A375 (cell line): Measurements from ENCODE around the genes SPATA12 and DNASE1L3.

- RAMPAGE, long total RNA: no peak
These were observed 9.5 kb upstream of the TASOR start for GRCh38 chr3:56692482-56692977.

DNA sequence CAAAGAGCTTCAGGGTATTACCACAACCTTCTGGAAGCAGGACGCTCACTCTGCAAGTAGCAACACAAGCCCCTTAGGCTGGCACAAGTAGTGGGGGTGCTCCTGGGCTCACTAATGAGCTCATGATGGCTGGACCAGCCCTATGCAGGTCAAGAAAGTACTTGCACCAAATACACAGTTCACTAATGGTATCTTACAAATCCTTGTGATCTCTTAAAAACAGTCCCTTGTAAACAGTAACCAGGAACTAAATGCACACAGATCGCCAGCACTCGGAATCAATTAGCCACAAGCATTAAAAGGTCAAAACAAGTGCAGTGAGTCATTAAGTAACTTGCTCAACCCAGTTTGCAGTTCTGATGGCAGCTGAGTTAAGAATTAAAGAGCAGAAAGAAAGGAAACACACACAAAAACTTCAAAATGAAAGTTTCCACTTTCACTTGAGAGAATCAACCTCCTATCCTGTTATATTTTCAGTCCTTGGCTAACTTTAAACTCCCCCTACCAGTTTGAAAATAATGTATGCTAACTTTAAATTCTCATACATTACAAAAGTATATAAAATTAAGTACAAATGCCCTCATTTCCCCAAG, 43.2 kb downstream of the ARHGEF3 start:
- RAMPAGE, long total RNA: no peak

DNA sequence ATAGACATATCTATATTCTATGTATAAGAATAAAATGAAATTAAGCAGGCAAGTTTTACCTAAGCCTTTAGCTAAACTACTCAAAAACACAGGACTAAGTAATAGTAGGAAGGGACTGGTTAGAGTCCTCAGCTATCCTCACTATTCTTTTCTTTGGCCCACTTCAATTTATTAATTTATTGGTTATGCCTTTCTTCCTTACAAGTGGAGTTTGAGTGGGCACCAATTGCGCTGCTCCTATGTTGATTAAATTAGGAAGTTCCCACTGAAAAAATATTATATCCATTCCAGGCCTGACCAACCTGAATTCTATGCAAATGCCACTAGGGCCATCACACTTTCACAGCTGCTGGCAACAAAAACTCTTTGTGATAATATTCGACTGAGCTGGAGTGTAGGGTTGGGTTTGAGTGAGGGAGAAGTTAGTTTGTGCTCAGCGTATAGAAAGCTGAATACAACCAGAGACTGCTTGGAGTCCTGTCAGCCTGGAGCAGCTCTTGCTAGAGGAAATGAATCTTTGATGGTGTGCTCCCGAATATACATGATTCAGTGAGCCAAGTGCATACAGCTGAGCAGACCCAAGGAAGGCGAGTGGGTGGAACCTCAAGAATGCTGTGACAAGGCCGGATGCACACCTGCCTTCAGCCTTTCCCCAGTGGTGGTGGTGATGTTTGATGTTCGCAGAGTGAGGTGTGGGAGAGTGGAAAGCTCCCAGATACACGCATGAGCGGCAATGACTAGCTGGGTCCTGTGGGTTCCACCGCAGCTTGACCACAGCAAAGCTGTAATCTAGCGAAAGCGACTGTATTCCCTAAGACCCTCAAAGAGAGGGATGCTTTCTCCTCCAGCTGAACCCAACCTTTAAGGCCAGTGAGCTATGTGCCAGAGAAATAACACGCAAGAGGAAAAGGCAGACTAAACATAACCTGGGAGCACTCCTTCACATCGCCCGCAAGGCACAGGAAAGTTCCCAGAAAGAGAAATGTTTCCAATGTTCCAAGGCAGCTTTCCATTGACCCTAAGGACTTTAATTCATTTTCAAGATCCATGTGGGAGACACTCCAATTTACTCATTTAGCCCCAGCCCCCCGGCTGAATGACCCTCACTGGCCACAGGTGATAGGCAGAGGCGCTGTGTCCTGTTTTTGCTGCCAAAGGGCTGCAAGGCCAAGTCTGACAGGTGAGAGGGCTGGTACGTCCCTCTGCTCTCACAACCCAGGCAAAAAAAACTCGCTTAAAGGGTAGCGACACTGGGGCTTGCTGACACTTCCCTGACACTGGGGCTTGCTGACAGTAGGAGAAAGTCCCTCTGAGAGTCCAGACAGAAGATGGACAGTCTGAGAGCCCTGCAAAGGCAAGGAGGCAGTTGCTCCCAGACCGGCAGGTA, 1.2 kb downstream of the ARHGEF3 start:
- RAMPAGE, long total RNA: no peak

DNA sequence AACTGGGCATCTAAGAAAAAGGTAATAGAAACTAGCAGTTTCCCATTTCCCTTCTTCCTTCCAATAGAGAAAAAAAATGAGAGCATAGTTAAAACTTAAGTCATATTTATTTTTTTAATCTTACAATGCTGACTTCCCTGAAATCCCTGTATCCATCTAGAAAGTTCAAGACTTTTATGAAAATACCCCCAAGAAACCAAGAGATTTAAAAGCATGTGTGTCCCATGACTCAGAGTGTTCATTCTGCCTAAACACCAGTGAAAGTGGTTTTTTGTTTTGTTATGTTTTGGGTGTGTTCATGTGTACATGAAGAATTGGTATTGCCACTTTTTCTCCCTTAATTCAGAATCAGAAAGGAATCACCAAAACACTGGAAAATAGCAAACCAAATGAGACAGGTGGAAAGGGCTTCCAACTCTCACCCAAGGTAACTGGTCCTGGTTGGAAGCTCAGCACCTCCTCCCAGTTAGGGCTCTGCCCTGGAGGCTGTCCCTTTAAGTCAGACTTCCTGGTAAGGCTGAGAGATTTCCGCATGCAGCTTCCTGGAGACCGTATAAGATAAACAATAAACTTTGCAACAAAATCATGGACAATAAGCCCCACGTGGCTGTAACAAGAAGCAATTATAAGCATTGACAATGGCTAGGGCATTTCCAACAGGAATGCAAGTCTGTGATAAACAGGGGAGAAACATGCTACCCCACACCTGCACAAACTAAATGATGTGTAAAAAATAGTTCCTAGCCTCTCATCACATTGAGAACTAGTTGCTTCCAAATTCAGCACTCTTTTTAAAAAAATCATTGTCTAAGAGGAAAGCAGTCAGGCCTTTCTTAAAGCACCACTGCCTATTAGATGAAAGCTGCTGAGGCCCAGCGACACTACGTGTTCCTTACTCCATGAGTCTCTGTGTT, 122.0 kb upstream of the ARHGEF3 start:
- RAMPAGE, long total RNA: no peak

DNA sequence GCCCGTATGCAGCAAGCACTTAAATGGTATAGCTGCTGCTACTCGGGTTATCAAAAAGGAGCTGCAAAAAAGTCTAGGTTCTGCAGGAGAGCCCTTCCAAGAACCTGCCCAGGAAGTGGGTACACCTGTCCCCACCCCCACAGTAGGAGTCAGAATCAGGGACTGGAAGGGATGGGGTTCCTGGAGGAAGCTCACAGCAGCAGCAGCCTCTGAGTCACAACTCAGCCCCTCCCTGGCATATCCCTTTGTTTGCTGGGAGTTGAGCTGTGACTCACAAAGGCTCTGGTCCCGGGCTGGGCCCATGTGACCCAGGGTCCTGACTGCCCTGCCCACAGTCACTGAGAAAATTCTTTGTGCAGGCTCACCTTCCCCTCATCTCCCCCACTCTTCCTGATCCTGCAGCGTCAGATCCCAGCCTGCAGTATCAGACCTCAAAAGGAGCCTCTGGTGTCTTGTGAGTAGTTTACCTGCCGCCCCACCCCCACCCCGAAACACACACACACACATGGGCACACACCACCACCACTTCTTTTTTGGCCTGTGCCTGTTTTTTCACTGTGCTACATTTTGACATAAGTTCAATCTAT, at the start of gene SPATA12:
TSS of gene SPATA12 (plus strand) at position 332 of the 587 bp plus-strand sequence.
- RAMPAGE, long total RNA: no peak

DNA sequence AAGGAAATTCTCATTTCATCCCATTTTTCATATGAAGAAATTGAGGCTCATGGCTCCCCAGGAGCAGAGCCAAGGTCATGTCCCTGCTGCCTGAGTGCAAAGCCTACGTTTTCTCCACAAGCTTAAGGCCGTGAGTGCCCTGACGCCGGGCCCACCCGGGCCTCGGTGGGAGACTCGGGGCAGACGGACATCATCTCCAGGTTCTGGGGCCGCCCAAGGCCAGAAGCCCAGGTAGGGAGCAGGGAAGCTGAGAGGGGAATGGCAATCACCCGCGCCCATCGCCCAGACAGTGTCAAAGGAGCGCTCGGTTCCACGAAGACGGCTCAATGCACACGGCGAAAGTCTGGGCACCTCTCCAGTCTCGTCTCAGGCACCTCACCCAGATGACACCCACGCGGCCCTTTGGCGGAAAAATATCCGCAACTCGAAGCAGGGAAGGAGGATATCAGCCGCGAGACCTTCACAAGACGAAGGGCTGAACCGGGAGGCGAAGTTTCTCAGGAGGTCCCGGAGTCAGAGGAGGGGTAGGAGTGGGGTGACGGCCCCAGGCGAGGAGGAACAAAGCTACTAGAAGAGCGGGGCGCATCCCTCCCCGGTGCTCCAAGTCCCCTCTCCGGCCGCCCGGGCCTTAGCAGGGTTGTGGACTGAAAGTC, 940 bp downstream of the IL17RD start:
- RAMPAGE, long total RNA: no peak

DNA sequence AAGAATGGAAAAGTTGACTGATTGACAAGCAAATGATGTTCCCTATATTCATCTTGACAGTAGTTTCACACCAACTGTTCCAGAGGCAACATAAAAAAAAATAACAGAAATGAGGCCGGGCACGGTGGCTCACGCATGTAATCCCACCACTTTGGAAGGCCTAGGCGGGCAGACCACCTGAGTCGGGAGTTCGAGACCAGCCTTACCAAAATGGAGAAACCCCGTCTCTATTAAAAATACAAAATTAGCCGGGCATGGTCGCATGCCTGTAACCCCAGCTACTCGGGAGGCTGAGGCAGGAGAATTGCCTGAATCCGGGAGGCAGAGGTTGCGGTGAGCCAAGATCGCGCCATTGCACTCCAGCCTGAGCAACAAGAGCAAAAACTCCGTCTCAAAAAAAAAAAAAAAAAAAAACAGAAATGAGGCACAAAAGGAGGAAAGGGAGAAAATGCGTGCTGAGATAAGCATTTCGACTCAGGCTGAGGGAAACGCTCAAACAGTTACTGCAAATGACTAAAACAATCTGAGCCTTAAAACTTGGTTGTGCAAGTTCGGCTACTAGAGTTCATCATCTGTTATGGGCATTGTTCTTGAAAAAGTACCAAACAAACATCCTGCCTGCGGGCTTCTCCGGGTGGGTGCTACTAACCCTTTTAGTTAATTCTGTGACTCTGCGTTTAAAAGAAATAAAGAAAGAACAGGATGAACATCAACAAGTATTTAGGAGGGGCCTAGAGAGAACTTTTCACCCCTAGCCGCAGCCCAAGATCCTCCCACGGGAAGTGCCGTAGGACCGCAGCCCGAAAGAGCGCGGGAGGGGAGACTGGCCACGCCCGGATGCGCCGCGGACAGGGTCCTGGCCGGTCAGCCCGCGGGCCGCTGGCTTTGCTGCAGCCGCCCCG, 789 bp downstream of the DENND6A start:
- RAMPAGE, long total RNA: no peak

DNA sequence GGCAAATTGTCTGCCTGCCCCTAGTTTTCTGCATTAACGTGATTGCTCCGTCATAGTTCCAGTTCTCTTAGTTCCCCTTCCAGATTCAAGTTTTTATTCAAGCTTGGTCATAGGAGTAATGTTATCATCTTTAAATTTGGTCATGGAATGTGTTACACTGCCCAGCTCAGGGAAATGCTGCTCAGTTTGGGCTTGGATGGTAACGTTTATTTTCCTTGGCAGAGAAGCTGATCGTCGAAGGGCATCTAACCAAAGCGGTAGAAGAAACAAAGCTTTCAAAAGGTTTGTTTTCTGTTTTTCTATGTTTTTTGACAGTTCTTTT, 118.4 kb upstream of the FLNB start:
- RAMPAGE, long total RNA: no peak

GRCh38 chr3:57974670-57975511, 33.3 kb upstream of the FLNB start:
- RAMPAGE, long total RNA: no peak

DNA sequence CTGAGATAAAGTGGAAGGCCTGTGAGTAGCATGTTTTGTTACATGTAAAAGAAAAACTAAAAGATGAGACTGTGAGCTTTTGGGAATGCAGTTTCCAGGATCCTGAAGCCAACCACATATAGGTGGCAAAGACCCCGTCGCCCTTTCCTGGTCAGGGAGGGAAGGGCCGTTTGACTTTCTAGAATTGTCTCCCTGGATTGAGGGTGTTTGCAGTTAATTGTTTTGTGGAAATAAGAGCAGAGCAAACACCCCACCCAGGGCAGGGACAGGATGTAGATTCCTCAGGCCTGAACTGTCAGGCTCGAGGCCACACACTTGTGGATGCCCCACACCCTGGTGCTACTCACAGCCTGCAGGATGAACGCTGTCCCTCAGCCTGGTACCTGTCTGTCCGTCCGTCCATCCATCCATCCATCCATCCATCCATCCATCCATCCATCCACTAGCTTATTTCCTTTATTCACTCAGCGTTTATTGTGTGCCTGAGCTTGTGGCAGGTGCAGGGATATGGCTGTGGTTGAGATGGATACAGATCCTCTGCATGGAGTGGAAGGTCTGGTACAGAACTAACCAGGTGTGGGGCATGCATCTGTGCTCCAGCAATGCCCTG, 29.9 kb upstream of the FLNB start:
- RAMPAGE, long total RNA: no peak

GRCh38 chr3:58025848-58026642, 17.8 kb downstream of the FLNB start:
- RAMPAGE, long total RNA: no peak

GRCh38 chr3:58051235-58052154, 43.3 kb downstream of the FLNB start:
- RAMPAGE, long total RNA: no peak

DNA sequence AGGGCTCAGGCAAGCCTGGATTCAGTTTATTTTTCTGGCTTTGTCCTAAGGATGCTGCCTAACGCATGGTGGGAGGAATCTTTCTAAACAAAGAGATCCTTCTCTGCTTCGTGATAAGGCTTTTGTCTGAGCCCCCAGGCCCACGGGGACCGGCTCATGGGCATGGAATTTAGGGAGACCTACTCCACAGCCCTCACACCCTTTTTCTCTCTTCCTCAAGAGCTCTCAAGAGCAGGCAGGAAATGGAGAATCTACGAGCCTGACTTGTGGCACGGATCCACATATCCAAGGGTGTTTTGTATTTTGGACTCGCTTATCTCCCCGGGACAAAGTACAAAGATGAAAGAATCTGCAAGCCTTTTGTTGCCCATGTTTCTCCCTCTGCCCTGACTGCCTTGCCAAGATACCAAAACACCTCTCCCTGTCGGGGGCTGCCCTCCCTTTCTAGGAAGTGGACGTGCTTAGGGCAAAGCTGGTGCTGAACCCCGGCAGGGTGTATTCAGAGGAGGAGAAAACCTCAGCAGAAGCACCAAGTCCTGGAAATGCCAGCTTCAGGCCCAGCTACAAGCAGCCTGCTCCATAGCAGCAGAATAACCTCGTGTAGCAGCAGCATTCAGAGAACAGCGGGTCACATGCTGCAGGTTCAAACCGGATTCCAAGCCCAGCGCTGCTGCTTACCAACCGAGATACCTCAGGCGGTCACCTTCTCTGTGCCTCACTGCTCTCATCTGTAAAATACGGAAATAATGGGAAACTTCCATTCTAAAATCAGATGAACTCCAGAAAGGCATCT, 35.3 kb downstream of the DNASE1L3 start:
- RAMPAGE, long total RNA: no peak

DNA sequence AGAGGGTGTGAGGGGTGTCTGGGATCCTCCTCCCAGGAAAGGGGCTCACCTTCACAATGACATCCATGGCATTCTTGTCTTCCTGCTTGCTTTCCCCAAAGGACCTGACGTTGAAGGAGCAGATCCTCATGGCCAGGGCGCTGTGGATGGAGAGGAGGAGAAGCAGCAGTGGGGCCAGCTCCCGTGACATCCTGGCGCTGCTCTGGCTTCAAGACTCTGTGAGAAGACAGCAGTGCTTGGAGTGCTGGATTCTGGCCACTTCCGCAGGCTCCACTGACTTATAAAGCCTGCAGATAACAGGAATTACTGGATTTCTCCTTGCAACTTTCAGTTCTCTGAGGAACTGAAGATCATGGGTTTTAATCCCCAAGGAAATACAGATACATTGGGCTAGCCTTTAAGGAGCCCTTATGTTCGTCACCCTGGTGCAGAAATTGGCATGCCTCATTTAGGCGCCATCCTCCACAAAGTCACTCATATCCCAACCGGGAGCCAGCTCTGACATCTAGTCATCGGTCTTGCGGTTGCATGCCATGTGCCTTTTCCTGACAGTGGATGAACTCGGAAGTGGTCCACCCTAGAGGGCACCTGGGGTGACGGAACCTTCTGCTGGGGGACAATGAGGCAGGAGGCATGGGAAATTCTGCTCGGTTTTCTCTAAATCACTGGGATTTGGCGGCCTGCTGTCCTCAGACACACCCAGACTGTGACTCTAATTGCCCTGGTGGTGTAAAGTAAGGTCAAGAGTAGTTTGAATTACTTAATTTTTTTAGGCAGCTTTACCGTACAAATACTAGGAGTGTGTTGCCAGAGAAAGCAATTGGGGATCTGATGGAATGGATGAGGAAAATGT, at the start of gene DNASE1L3:
TSS of gene DNASE1L3 (minus strand) at position 256 of the 853 bp plus-strand sequence.
- RAMPAGE, long total RNA: no peak

DNA sequence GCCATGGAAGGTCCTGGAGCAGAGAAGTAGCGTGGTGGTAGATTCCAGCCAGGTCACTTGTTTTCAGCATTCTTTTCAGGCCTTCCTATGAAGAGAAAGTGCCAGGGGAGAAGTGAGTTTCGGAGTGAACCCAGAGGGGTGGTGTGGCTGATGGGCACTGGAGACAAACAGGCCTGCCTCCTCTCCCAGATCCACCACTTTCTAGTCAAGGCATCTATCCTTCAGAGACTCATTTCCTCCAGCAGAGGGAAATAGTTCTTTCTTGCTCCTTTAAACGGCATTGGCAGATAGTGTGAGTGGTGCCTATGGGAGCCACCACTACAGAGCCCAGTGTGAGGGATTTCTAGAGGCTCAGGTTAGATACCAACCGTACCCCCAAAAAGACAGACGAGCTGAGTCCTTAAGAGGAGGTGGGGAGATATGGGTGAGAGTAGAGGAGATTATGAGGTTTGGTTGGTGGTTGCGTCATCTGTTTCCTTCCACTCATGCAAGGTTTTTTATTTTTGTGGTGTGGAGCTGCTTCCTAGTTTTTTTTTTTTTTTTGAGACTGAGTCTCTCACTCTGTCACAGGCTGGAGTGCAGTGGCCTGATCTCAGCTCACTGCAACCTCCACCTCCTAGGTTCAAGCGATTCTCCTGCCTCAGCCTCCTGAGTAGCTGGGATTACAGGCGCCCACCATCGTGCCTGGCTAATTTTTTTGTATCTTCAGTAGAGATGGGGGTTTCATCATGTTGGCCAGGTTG, 21.4 kb downstream of the PXK start:
- RAMPAGE, long total RNA: no peak

DNA sequence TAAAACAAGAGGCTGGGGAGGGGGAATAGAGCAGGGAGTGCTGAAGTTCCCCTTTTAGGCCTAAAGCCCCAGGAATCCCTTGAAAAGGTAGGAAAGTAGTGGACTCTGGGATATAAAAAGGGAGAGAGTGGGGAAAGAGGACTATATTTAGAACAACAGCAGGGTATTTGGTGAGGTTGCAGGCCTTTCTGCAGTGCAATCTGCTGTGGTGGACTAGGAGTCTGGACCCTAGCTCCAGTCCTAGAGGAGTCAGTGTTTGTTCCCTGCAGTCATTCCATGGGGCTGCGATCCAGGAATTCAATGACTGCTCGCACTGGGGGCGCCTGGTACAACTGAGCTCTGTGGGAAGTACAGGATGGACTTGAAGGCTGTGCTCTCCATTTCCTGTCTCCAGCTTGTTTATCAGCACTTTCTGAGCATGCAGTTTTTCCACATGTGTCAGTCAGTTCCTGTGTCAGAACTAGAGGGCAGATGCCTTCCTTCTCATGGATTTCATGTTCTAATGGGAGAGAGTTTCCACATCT, 46.8 kb downstream of the PDHB start:
- RAMPAGE, long total RNA: no peak

DNA sequence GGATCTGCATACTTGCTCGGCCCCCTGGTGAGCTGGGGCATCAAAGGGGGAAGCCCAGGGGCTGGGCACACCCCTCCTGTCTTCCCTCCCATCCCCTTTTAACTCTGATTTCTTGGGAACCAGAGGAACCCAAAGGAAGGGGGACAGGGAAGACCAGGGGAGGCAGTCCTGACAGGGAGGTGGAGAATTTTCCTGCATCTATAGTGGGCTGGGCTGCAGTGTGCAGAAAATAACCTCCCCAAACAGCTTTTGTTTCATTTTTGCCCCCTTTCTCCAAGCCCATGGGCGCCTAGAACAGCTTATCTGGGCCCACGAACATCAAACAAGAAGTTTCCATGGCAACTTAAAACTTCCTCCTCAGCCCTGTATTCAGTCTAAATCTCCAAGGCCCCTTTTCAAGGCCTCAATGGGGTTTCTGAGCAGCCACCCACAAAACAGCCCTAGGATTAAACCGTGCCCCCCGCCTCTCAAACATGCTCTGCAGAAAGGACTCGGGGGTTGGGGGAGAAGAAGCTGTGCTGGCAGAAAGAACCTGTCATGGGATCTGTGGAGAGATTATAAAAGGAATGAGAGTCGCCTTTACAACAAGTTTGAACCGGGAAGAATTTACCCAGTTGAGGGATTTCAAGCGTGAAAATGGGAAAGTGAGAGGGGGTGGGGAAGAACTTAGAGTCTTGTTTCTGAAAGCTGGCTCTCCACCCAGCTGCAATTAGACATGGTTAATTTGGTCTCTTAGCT, 4.1 kb upstream of the FAM107A start:
- RAMPAGE, long total RNA: no peak

DNA sequence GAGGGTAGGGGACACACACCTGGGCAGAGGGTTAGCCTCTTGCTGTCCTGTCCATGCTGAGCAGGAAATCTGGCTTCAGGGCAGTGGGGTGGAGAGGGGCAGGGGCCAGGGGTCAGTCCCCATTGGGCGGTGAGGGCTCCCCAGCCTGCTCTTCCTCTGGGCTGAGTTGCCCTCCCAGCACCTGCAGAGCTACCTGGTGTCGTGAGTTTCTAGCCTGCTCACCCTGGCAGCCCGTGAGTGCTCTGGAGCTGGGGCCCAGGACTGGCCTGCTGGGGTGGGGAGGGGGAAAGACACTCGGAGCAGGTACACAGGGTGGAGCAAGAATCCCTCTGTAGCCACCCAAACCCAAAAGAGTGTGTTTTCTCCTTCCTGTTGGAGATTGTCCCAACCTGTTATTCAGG, 9.1 kb downstream of the FAM3D start:
- RAMPAGE, long total RNA: no peak

DNA sequence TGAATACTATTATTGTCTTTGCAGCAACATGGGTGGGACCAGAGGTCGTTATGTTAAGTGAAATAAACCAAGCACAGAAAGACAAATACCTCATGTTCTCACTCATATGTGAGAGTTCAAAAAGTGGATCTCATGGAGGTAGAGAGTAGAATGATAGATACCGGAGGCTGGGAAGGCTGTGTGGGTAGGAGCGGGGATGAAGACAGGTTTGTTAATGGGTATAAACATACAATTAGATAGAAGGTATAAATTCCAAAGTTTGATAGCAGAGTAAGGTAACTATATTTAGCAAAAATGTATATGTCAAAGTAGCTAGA, 118.5 kb upstream of the FAM3D start:
- RAMPAGE, long total RNA: no peak

GRCh38 chr3:59040744-59041301, 9.0 kb downstream of the CFAP20DC start:
- RAMPAGE, long total RNA: no peak